Left cardiac atrium (tissue), 1 donor: ENCODE measurements around the gene MYO9A.

GRCh38 chr15:70111335-70111697, 13.6 kb upstream of the TLE3 start:
- PRO-cap = unidirectional peak, plus-strand start at chr15:70111588

GRCh38 chr15:70154313-70154741, 56.6 kb upstream of the TLE3 start:
- PRO-cap = no peak

DNA sequence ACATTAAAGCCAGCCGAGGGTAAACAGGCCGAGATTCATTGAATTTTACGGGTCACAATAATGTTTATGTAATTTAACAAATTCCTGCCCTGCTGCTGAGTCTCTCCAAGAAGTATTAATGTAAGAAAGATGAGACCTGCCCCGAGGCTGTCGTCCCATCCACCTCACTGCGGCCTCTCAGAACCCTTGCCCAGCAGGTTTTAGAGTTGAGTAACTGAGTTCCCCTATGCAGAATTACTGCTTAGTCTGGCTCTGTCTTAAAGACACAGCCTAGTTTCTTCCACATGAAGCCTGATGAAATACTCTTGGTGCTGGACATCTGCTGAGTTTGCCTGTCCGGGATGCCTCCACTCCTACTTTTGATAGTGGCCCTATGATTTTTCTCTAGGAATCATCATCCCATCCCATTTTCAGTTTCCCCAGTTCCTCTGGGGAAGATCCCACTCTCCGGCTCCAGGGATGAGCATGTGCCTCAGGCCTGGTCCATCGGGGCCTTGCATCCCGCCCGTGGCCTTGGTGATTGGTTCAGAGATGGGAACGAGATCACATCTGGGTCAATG, 226.6 kb upstream of the TLE3 start:
- PRO-cap = no peak

- PRO-cap = no peak
Measured at GRCh38 chr15:70504037-70505200, 258.9 kb downstream of the UACA start.

DNA sequence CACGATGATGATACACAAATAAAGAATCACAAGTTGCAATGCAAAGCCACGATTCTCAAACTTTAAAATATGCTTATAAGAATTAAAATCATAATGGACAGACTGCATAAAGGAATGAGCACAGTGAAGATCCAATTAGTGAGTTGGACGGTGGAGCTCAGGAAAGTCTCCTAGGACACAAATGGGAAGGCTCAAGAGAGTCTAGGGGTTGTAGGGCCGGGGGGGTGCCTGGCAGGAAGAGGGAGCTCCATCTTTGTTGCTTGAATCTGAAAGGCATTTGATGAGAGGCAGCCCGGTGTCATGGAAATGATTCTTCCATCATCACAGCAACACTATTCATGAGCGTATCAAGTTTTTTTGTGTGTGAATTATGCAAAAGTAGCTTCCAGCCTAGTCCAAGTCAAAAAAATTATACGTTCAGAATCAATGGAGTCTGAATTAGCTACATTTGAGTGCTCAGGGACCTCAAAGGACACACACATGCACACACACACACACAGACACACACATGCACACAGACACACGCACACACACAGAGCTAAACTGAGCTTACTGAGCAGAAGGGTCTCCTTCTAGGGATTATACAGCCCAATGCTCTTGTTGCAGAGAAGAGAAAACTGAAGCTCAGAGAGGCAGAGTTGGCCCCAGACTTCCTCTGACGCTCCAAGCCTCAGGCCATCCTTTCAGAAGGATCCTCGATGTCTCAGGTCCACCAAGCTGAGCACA, 228.3 kb downstream of the UACA start:
- PRO-cap = no peak

GRCh38 chr15:70559221-70559618, 204.1 kb downstream of the UACA start:
- PRO-cap = no peak

GRCh38 chr15:70712058-70712871, 51.1 kb downstream of the UACA start:
- PRO-cap = no peak

DNA sequence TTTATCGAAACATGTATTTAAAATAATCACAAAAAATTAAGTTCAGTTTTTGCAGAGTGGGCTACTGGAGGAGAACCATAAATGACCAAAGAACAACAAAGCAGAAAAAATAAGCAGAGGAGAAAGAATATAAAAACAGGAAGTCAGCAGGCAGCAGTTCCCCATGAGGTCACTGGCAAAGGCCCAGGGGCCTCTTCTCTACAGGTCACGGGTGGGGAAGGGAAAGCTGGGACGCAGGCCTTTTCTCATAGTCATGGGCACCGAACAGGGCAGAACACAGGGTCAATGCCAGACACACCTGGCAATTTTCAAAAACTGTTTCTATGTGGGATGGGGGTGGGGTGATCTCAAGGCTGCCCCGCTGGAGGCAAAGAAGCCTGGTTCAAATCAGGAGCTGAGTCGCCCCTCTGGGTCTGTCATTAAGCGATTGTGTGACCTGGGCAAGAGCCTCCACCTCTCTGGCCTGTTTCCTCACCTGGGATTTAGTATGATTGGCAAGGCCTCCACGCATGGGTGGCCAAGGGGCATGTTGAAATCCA, 43.7 kb upstream of the UACA start:
- PRO-cap = no peak

- PRO-cap = no peak
Measured at GRCh38 chr15:71129487-71130282, 14.4 kb downstream of the THSD4 start.

DNA sequence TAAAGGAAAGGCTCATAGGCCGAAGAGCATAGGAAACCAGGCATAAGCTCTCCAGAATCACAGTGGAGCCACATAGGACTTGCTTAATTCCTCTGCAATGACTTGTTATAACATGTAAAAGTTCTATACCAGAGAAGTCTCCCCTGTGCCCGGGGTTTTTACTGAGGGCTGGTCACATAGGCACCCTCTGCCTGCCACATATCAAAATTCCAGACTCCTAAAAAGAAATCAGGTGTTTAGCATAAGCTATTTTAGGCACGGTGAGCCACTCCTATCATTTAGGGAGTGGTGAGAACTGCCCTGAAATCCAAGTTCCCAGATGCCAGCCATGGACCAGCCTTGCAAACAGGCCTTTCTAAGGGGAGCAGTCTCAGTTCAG, 130.2 kb downstream of the THSD4 start:
- PRO-cap = no peak

DNA sequence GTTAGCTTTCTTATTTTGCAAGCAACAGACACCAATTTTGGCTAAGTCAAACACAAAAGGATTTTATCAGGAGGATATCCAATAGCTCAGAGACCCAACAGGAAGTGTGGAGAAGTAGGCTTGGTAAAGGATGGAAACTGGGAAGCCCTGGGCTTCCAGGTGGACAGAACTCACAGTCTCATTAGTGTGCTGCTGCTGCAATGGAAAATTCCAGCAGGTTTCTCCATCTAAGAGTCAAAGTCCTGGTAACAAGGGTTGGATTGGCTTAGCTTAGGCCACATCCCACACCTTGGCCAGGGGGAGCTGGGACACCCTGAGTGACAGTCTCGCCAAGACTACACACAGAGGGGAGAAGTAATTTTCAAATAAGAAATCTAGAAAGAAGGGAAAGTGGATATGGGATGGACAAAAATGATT, 158.5 kb downstream of the THSD4 start:
- PRO-cap = no peak

GRCh38 chr15:71409432-71410131, 294.3 kb downstream of the THSD4 start:
- PRO-cap = no peak

- PRO-cap = no peak
Measured at GRCh38 chr15:71567112-71567805, 243.1 kb upstream of the NR2E3 start.

DNA sequence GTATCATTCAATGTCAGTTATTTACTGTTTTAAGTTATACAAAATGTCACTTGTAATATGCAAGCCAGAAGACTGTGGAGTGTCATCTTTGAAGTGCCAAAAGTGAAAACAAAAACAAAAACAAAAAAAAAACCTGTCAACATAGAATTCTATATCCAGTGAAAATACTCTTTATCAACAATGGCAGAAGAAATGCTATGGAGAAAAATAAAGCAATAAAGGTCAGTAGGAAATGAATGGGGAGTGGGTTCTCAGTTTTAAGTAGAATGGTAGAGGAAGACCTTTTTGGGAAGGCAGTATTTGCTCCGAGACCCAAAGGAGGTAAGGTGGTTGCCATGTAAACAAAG, 205.7 kb upstream of the NR2E3 start:
- PRO-cap = no peak

GRCh38 chr15:71683275-71683643, 127.1 kb upstream of the NR2E3 start:
- PRO-cap = no peak

DNA sequence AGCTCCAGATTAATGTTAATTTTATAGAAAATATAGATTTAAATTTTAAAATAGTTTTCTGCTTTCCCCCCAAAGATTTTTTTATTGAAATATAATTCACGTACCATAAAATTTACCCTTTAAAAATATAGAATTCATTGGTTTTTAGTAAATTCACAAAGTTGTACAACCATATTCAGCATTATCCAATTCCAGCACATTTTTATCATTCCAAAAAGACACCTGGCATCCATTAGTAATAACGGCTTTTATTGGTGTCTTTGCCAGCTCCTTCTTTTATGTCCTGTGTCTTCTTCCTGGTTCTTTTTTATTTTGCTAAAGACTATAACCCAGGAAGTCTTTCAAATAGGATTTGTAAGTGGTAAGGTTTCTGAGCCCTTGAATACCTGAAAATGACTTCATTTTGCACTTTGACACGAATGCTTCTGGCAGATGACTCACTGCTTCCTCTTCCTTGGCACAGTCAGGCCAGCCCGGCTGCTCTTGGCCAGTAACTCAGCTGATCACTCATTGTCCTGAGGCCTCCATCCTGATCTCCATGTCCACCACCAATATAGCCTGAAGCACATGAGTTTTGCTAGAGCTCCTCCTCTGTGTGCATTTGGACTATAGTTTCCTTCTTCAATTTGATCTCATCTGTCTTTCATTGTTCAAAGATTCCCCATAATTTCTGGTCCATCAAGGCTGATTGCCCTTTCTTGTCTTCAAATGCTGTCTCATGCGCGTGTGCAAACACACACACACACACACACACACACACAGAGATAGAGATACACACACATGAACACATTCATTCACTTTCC, 48.7 kb upstream of the NR2E3 start:
- PRO-cap = no peak

DNA sequence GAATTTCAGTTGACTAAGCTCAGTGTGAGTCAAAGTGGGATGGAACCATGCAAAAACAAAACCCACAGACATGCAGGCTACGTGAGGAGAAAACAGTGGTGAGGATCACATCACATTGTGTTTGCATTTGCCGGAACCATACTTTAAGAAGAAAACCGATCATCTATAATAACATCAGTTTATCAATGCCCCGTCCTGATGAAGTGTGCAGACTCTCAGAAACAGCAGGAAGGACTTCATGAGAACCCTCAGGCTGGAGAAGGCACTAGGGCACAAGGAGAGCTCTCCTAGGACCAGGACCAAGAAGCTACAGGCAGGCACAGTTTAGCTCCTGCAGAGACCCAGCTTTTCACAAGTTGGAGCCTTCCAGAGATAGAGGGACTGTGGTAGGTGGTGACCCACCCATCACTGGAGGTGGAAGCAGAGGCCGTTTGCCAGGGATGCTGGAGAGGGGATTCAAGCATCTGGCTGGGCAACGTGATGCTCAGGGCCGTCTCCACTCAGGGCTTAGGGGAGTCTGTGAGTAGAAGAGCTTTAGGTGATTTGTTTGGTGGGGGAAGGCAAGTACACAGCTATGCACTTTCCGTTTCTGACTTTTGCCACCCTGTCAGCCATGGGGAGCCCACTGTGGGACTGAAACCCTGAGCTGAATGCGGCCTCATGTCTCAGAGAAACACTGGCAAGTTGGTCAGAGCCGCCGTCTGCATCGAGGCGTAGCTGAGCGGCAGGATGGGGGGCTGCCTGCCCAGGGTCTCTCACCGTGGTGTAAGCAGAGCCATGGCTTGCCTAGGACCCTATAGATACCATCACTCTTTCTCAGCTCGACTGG, 28.8 kb upstream of the NR2E3 start:
- PRO-cap = no peak

DNA sequence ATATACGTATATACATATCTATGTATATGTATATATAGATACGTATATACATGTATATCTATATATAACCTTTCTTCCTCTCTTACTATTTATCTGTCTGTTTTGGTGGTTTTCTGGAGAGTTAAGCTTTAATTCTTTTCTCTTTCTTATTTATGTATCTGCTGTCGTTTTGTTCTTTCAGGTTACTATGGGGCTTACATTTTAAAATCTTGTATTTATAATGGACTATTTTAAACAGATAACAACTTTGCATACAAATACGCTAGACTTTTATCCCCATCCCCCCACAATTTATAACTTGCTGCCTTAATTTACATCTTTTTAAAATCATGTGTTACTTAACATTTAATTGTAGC, 115.0 kb downstream of the NR2E3 start:
- PRO-cap = no peak

DNA sequence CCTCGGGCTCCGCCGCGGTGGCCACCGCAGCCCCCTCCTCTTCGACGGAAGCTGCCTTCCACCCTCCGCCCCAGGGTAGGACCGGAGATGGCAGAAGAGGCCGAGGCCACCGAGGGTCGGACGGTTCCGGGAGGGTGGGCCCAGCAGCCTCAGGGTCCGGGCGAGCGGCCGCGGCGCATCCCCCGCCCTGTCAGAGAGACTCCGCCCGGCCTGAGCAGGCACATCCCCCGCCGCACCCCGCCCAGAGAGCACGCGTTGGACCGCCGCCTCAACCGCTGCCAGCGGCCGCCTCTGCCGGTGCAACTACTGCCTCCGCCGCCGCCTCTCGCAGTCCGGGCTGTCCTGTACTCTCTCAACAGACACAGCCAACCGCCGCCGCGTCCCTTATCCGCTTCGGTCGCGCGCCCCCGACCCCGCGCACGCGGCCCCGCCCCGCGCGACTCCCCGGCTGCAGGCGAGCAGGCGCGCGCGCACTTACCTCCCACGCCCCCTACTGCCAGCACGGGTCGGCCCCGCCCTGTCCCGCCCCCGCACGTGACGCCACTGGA, at the start of gene MYO9A:
Gene MYO9A (minus strand): TSS at position 472 of the 548 bp plus-strand sequence.
- PRO-cap = bidirectional peak, plus-strand start outside the sequence, minus-strand start at position 305 of the sequence

DNA sequence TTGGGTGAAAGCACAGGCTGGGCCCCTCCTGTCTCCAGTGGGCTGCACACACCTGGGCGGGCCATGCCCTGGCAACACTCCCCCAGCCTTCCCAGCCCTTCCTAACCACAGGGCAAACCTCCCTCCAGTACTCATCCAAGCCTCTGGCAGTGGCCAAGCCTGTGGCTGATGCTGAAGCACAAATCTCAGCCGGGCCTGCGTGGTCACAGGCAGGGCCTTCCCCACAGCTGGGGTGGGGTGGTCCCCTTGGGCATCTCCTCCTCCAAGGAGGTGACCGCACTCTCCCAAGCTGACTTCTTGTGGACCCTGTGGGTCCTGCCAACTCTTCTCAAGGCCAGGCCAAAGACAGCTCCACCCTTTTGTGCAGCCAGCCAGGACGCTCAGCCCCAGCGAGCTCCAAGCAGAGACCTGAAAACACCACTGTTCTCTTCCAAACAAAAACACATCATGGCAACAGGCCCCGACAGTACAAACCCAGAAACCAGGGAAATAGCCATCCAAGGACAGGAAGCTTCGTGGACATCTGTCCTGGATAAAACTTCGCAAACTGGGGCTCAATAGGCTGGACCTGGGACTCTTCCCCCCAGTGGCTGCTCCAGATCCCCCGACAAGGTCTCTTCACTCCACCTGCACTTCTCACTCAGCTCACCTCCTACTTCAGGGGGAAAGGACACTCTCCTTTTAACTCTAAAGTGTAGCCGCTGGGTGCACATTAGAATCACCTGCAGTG, 21.3 kb downstream of the GRAMD2A start:
- PRO-cap = no peak